ENCODE data around the genes TIRAP, KIRREL3 and ETS1.

DNA sequence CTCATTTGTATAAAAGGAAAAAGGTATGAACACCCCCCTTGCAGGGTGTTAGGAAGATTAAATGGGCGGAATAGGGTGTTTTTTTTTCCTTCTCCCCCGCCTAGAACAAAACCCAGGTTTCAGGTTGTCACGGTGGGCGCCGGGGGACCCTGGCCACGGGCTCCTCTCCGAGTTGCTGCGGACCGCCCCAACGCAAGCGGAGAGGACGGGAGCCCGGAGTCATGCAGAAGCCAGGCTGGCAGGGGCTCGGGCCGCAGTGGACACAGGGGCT lies 260 bp upstream of the TIRAP start:
- RRBS, result 5% methylated on average over 9 of the region's 15 CpGs

DNA sequence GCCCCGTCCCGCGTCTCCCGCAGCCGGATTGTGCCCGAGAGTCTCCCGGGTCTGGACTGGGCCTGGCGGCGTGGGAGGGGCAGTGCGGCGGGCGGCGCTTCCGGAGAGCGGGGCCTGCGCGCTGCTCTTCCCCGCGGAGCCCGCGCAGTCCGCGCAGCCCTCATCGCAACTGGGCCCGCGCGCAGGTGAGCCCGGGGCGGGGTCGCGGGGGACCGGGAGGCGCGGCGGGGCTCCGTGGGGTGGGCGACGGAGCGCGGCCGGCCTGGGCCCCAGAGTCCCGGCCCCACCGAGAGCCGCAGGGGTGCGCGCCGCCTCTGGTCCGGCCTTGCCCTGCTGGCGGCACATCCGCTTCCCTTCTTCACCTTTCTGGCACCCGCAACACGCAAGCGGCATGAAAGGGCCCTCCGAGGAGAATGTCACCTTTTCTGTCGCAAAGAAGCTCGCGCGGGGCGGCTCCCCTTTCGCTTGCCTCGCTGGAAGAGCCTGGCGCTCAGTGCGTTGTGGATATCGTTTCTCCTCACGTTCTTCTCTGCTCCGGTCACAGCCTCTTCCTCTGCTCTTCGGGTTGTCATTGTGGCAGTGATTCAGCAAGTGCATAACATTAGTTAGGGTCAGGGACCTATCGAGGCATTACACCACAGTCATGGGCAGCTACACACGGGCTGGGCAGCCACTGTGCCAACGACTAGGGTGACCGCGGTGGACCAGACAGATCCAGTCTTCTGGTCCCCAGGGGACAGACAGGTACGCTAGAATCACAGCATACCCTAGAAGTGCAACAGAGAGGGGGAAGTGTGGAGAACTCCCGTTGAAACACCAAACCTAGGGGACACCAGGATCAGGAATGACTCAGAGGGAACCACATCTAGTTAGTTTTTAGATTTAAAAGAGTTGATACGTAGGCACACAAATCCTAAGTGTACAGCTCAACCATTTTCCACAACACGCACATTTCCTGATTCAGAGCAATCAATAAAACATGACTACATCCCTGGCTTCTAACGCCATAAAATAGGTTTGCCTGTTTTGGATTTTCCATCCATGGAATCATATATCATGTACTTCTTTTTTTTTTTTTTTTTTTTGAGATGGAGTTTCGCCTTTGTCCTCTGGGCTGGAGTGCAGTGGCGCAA lies at the start of gene TIRAP:
Gene TIRAP (plus strand): TSS at position 125 of the 1,133 bp plus-strand sequence.
- RRBS, result 2% methylated on average over 40 of the region's 79 CpGs

- RRBS, result no CpG with 5 or more reads among the region's 12 CpGs
These were observed 25.7 kb downstream of the DCPS start for GRCh38 chr11:126329498-126330072.

DNA sequence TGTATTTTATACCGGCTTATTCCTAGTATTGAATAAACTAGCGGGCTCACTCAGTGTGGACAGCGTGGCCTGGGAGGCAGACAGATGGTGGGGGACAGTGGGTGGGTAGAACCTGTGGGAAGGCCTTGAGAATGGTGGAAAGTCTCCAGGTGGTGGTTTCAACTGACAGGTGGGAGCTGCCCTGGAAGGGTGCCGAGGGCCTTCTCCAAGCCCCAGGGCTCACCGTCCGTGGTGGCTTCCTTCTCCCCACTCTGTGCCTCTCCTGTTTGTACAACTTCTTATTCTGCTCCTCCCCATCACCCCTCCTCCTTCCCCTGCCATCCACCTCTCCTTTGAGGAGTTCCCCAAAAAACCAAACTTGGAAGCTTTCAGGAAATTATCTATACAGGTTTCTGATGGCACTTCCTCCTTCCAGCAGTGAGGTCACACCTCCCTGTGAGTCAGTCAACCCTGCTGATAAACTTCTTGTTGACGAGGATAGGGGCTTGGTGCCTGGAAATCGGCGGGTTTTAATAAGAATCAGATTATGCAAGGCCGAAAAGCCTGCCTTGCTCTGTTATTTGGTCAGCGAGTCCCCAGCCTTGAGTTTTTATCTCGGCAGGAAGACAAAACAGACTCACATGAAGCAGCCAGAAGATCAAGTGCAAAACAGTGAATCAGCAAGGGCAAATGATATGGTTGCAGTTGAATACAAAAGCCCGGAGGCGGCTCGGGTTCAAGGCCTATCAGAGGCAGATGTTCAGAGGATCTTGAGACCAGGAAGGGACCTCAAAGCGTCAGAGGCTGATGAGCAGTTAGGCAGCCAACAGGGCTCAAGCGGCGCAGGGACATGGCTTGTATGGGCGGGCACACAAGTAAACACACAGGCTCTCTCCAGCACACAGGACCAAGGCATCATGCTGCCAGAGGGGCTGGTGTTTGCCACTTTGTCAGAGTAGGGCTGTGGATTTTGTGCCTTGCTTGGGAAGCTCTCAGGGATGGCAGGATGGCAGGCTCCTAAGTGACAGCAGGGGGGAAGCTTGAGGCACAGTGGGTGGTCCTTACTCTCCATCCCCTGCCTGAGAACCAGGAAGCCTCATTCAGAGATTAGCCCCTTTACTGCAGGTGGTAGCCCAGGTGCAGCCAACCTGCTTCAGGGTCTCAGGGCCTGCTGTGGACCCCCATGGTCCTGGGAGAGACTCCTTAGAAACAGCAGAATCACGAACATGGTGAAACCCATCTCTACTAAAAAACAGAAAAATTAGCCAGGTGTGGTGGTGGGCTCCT lies 9.4 kb upstream of the ST3GAL4 start:
- RRBS, result no CpG with 5 or more reads among the region's 20 CpGs

DNA sequence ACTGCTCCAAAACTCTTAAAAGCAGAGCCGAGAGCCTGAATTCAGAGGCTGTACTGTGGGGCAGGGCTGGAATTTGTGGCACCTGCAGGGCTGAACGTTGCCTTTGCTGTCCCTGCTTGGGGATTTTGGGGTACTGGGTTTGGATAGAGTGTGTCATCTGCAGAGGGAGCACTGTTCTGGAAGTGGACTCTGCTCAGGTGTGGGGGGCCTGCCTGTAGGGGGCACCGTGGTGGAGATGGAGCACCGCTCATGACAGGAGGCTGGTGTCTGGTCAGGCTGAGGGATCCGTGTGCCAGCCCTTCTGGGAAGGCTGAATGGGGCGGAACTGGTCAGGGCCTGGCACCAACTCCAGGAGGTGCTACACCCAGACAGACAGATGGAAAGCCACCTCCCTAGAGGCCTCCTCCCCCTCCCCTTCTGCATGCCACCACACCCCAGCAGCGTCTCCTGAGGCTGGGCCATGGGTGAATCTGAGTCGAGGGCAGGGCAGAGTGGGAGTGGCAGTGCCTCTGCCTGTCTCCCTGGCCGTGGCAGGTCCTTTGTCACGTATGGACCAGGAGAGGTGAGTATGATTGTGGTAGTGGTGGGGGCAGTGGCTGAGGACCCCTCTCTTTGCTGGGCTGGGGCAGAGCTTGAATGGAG lies 11.5 kb downstream of the ST3GAL4 start:
- RRBS, result no CpG with 5 or more reads among the region's 10 CpGs

DNA sequence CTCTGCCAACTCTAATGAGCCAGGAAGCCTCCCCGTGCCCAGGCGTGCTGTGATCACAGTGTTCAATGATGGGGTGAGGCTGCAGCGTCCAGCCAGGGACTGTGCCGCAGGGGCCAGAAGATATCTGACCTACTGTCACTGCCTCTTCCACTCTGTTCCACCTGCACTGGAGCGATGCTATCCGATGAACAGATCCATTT lies 18.2 kb downstream of the ST3GAL4 start:
- RRBS, result no CpG with 5 or more reads among the region's 6 CpGs

GRCh38 chr11:126424285-126424903 lies 68.9 kb downstream of the ST3GAL4 start:
- RRBS, result no CpG with 5 or more reads among the region's 30 CpGs

GRCh38 chr11:126631230-126631566 lies 275.7 kb downstream of the ST3GAL4 start:
- RRBS, result no CpG with 5 or more reads among the region's 6 CpGs

DNA sequence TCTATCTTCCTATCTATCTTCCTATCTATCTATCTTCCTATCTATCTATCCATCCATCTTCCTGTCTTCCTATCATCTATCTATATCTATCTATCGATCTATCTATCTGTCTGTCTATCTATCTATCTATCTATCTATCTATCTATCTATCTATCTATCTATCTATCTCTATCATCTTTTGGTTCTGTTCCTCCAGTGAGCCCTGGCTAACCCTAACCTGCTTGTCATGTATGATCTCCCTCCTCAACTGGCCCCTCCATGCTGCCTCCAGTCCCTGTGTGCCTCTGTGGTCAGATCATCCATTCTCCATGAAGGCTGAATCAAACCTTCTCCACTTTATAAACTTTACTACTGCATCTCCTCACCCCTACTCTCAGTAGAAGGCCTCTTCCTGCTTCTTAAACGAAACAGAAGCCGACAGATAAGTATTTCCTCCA lies 78.5 kb downstream of the KIRREL3 start:
- RRBS, result no CpG with 5 or more reads among the region's 3 CpGs

GRCh38 chr11:127000336-127001331 lies at the start of gene KIRREL3:
KIRREL3 (minus strand) TSS chr11:127000770.
- RRBS, result 5% methylated on average over 16 of the region's 45 CpGs

GRCh38 chr11:128342413-128343540 lies 244.6 kb downstream of the ETS1 start:
- RRBS, result no CpG with 5 or more reads among the region's 11 CpGs

GRCh38 chr11:128458107-128458617 lies 129.2 kb downstream of the ETS1 start:
- RRBS, result no CpG with 5 or more reads among the region's 5 CpGs

DNA sequence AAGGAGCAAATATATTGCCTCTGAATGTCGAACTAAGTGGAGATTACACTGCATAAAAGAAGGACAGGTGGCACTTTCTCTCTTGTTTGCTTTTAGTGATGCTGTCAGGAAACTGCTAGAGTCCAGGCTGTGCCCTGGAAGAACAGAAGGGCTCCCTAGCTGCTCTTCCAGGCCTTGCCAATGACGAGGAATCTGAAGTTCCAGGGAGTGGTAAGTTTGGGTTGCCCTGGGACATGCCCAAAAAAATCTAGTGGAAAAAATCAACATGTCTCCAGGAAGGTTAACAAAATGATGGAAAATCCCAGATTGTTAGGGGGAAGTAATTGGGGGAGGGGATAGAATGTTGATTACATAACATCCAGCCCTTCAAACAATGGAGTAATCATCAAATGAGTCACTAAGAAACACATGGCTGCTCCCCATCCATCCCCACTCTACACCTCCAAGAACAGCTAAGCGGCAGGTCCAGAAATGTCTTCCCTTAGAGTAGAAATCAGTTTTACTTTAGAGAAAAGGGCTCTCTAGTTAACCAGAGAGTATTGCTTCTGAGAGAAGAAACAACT lies 95.0 kb downstream of the ETS1 start:
- RRBS, result no CpG with 5 or more reads among the region's 3 CpGs

DNA sequence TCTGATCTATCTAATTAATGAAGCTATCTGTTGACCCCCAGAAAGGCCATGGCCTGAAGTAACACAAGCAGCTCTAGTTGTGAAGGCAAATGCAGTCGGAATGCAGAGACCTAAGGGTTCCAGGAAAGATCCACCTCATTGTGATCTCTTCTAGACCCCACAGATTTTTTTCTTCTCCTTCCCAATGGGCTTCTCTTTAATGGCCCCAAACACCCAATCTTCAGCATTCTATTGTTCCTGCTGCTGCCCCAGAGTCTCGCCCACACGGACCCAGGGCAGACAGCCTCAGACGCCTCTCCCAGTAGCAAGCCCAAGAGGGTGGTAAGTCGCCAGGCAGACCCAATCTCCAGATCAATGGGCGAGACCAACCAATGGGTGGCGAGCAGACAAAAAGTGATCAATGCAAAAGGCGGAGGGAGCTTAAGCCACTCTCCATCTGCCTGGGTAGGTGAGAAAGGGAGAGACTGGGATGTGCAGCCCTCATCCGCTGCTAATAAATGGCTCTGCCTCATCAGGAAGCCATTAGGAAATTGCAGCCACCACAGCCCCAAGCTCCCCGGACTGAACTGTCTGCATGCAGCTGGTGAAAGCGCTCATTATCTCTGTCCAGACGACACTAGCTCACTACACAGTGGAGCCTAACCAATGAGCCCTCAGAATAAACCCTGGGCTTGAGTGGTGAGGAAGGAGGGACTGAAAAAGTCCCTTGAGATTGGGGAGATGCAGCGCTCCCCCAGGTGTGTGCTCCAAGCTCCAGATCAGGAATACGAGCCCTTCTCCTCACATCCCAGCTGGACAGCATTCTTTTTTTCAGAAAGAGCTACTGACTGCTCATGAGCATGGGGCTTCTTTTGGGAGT lies 81.8 kb downstream of the ETS1 start:
- RRBS, result no CpG with 5 or more reads among the region's 14 CpGs

GRCh38 chr11:128544384-128545140 lies 42.8 kb downstream of the ETS1 start:
- RRBS, result no CpG with 5 or more reads among the region's 7 CpGs

DNA sequence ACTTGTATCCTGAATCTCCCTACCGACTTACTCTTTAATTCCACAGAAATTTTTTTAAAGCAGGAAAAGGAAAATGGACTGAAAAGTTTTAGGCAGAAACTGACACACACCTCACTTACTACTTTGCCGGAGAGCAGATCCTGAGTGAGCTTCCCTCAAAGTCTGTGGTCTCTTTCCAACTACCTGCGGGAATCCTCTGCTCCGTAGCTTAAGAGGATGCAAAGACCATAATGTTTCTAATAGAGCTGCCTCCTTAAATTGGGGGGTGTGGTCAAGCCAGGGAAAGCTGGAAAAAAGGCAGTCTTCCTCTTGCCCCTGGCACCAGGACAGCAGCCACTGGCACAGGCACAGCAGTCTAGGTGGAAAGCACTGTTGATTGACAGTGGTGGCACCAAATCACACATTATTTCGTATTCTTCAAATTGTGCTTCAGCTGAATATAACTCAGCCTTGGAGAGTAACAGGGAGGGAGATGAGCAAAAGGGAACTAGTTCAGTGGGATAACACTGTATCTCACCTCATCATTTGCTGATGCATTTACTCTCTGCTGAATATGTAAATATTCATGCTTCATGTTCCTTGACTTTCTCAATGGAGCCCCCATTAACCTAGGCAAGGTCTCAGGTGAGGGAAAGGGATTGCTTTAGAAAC lies at the start of gene ETS1:
Gene ETS1 (minus strand): TSS at position 181 of the 651 bp plus-strand sequence.
- RRBS, result no CpG with 5 or more reads among the region's 5 CpGs

- RRBS, result 10% methylated on average over 2 of the region's 22 CpGs
These were observed 37.2 kb upstream of the ETS1 start for GRCh38 chr11:128624218-128625386.

DNA sequence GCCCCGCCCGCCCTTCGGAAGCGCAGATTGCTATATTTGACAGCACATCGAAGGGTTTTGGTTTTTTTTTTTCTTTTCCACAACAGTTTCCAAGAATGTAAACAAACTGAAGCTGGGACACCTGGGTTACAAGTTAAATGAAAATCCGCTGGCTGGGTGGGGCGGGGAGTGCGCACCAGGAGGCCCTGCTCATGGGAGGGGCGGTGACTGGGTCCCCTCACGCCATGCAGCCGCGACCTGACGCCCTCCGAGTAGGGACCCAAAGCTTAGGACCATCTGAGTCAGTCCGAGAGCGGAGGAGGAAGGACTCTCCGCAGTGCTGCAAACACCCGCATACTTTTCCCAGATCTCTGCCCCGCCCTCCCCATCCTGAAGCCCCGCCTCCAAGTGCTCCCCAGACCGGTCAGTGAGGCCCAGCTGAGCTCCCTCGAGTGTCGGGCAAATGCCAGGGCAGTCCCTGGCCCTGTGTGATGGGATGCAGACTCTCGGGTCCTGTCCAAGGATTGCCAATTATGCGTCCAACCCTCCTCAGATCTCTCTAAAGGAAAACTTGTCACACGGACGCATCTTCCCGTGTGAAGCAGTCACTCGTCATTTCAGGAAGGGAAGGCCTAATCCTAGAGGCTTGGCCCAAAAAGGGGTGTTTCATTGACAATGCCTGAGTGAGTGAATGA lies 6.5 kb upstream of the FLI1 start:
- RRBS, result no CpG with 5 or more reads among the region's 29 CpGs

- RRBS, result no CpG with 5 or more reads among the region's 10 CpGs
These were observed 1.9 kb upstream of the FLI1 start for GRCh38 chr11:128691926-128692327.

- RRBS, result no CpG with 5 or more reads among the region's 10 CpGs
These were observed 2.1 kb downstream of the FLI1 start for GRCh38 chr11:128695533-128696748.

All from GM06990 (cell line).